HepG2 (cell line): ENCODE results near the genes SOCS1, PRM3 and SNN.

DNA sequence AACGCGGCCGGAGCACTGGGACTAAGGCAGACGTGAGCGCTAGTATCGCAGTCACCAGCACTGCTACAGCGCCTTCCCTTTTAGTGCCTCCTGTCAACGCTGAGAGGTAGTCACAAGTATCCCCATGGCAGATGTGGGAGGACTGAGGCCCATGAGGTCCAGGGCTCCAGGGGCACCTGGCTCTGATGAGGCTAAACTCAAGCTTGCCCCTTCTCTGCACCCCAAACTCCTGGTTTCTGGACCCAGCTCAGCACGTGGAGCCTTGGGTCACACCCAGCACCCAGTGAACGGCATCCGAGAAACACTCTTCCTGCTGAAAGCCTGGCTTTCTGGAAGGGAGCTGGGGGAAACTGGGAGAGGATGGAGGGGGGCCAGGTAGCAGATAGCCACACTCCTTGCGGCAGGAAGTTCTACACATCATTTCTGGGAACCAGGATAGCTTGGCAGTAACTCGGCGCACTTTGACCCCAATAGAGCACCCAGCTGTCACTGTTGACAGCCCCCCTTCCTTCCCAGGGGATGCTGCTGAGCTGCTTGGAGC, 50.5 kb downstream of the SOCS1 start:
- RRBS, 2 experiments = no CpG with 5 or more reads among the region's 14 CpGs
CAGE:
- cytosol, long polyA minus RNA = no peak
- cytosol, long polyA plus RNA = no peak
- long polyA plus RNA = no peak
- nucleus, long polyA minus RNA = no peak
- nucleus, long polyA plus RNA = no peak

- RRBS, 2 experiments = no CpG with 5 or more reads among the region's 20 CpGs
CAGE:
- cytosol, long polyA minus RNA = no peak
- cytosol, long polyA plus RNA = no peak
- long polyA plus RNA = no peak
- nucleus, long polyA minus RNA = no peak
- nucleus, long polyA plus RNA = no peak
Measured at GRCh38 chr16:11224061-11224717, 31.8 kb downstream of the SOCS1 start.

- RRBS, 2 experiments = no CpG with 5 or more reads among the region's 3 CpGs
CAGE:
- cytosol, long polyA minus RNA = no peak
- cytosol, long polyA plus RNA = no peak
- long polyA plus RNA = no peak
- nucleus, long polyA minus RNA = no peak
- nucleus, long polyA plus RNA = no peak
Measured at GRCh38 chr16:11238441-11238665, 17.7 kb downstream of the SOCS1 start.

DNA sequence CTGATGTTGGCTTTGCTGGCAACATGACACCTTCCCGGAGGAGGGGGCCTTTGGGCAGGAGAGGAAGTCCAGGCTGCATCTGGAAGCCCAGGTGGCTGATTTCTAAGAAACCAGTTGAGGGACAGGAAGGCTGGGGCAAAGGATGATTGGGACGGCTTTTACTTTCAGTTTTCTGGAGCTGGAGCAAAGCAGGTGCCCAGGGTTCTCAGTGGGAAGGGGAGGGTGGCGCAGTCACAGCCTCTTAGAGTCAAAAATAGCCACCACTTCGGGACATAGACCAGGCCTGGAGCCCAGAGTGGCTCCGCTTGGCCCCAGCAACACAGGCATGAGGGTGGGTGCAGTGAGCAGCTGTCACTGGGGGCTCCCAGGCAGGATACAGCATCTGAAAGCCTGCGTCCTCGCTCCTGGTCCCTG, 15.2 kb downstream of the SOCS1 start:
- RRBS, 2 experiments = no CpG with 5 or more reads among the region's 7 CpGs
CAGE:
- cytosol, long polyA minus RNA = no peak
- cytosol, long polyA plus RNA = no peak
- long polyA plus RNA = no peak
- nucleus, long polyA minus RNA = no peak
- nucleus, long polyA plus RNA = no peak

- RRBS, 2 experiments = 19 to 30% methylated on average over 12 to 15 of the region's 53 CpGs
CAGE:
- cytosol, long polyA minus RNA = no peak
- cytosol, long polyA plus RNA = no peak
- long polyA plus RNA = no peak
- nucleus, long polyA minus RNA = no peak
- nucleus, long polyA plus RNA = no peak
Measured at GRCh38 chr16:11255196-11255601, 805 bp downstream of the SOCS1 start.

GRCh38 chr16:11256036-11257244, at the start of gene SOCS1:
Gene SOCS1, minus strand, starts transcription at chr16:11256204.
- RRBS, 2 experiments = 1 to 2% methylated on average over 45 to 54 of the region's 101 CpGs
CAGE:
- cytosol, long polyA minus RNA = no peak
- cytosol, long polyA plus RNA = no peak
- long polyA plus RNA = no peak
- nucleus, long polyA minus RNA = no peak
- nucleus, long polyA plus RNA = no peak

GRCh38 chr16:11273562-11274123, at the start of gene PRM3:
Gene PRM3, minus strand, starts transcription at chr16:11273629.
- RRBS, 2 experiments = no CpG with 5 or more reads among the region's 7 CpGs
CAGE:
- cytosol, long polyA minus RNA = no peak
- cytosol, long polyA plus RNA = no peak
- long polyA plus RNA = no peak
- nucleus, long polyA minus RNA = no peak
- nucleus, long polyA plus RNA = no peak

GRCh38 chr16:11311670-11312062, 30.5 kb upstream of the PRM1 start:
- RRBS, 2 experiments = no CpG with 5 or more reads among the region's 3 CpGs
CAGE:
- cytosol, long polyA minus RNA = no peak
- cytosol, long polyA plus RNA = no peak
- long polyA plus RNA = no peak
- nucleus, long polyA minus RNA = no peak
- nucleus, long polyA plus RNA = no peak

DNA sequence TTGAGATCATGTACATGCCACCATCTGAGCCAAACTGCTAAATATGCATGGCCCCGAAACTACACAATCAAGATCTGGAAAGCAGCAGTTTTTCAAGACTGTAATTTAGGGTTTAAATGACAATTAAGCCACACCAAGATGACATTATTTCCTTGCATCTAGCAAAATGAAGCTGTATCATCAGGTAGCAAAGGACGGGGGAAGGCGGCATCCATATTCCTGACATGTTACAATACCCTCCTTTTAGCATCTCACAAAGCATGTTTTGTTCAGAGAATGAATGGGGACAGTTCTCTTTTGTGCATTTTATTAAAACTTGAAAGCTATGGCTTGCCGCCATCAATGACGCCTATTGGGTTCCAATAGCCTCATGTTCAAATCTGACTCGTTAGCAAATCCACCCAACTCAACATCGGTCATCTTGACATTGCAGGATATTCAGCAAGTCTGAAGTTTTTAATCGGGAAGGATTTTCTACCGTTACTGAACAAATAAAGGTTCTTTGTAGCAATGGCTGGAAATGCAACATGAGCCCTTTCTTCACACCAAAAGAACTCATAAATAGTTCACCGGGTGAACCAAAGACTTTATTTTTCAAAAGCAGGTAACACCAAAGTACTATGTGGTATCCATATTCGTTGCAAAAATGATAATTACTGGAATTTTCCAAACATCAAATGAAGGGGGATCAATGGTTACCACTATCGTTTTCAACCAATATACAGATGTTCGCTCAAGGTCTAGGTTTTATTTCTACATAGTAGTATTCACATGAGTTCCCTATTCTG, 20.6 kb upstream of the ENSG00000188897 start:
- RRBS, 2 experiments = no CpG with 5 or more reads among the region's 13 CpGs
CAGE:
- cytosol, long polyA minus RNA = no peak
- cytosol, long polyA plus RNA = no peak
- long polyA plus RNA = no peak
- nucleus, long polyA minus RNA = no peak
- nucleus, long polyA plus RNA = no peak

DNA sequence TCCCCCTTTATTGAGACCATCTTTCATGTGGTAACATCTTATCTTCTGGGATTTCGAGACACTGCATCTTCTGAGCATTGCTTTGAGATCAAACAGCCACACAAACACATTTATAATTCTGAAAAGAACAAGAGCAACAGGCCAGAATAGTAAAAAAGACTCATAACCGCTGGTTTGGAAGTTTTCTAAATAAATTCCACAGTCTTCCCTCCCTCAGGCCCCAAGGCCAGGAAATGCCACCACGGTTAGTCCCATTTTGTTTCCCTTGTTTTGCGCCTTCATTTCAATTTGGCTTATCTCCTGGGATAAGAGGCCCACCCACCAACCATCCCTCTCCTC, 25.3 kb downstream of the LITAF start:
- RRBS, 2 experiments = no CpG with 5 or more reads among the region's 4 CpGs
CAGE:
- cytosol, long polyA minus RNA = no peak
- cytosol, long polyA plus RNA = no peak
- long polyA plus RNA = no peak
- nucleus, long polyA minus RNA = no peak
- nucleus, long polyA plus RNA = no peak

- RRBS, 2 experiments = no CpG with 5 or more reads among the region's 10 CpGs
CAGE:
- cytosol, long polyA minus RNA = no peak
- cytosol, long polyA plus RNA = no peak
- long polyA plus RNA = no peak
- nucleus, long polyA minus RNA = no peak
- nucleus, long polyA plus RNA = no peak
Measured at GRCh38 chr16:11584440-11585075, 2.2 kb downstream of the LITAF start.

GRCh38 chr16:11612046-11613067, 25.6 kb upstream of the LITAF start:
- RRBS, 2 experiments = no CpG with 5 or more reads among the region's 22 CpGs
CAGE:
- cytosol, long polyA minus RNA = no peak
- cytosol, long polyA plus RNA = no peak
- long polyA plus RNA = no peak
- nucleus, long polyA minus RNA = no peak
- nucleus, long polyA plus RNA = no peak

DNA sequence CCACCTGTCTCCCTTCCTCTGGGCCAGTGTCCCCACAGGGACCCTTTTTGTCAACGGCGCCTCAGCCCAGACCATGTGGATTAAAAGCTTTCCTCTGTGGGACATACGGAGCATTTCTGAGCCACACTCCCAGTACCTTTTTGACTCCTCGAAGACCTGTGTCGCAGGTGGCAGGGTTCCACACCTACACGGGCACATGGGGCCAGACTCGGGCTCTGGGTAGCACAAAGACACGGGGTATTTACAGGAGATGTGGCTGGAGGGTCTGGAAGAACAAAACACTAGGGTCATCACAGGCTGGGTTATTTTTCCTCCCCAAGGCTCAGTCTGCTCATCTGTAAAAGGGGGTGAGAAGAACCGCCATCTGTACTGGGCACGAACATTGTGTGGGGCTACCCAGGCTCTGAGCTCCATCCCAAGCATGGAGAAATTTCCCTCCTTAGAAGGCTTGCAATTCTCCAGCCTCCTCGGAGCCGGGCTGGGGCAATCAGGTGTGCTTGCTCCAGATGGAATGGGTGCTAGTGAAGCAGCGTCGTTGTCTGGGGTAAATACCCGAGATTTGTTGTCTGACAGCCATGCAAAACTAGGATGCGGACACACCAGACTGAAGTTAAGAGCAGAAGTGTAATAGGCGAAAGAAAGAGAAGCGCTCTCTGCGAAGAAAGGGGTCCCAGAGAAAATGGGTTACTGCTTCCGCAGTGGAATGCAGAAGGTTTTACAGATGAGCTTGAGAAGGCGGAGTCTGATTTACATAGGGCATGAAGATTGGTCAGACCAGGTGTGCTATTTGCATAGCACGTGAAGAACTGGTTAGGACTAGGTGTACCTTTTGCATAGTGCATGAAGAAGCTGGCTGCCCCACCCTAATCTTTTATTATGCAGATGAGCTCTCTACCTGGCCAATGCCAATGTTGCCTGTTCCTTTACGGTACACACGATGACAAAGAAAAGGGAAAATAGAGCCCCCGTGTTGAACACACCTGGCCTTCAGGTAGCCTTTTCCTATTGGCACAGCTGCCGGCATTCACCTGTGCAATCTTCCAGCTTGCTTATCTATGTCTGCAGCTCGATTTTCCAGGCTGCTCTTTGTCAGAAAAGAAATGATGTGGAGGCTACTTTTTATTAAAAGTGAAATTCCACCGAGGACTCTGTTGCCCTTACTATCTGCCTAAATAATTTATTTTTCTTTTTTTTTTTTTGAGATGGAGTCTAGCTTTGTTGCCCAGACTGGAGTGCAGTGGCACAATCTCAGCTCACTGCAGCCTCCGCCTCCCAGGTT, 32.1 kb upstream of the SNN start:
- RRBS, 2 experiments = no CpG with 5 or more reads among the region's 29 CpGs
CAGE:
- cytosol, long polyA minus RNA = no peak
- cytosol, long polyA plus RNA = no peak
- long polyA plus RNA = no peak
- nucleus, long polyA minus RNA = no peak
- nucleus, long polyA plus RNA = no peak

GRCh38 chr16:11667776-11668584, at the start of gene SNN:
Gene SNN, plus strand, starts transcription at chr16:11668455.
- RRBS, 2 experiments = 10 to 13% methylated on average over 32 to 40 of the region's 89 CpGs
CAGE:
- cytosol, long polyA minus RNA = start-site peak on the plus strand at chr16:11668429-11668522, 8 reads
- cytosol, long polyA plus RNA = no peak
- long polyA plus RNA = start-site peak on the plus strand at chr16:11668412-11668518, 23 and 25 reads in 2 replicates
- nucleus, long polyA minus RNA = no peak
- nucleus, long polyA plus RNA = no peak

- RRBS, 2 experiments = no CpG with 5 or more reads among the region's 4 CpGs
CAGE:
- cytosol, long polyA minus RNA = no peak
- cytosol, long polyA plus RNA = no peak
- long polyA plus RNA = no peak
- nucleus, long polyA minus RNA = no peak
- nucleus, long polyA plus RNA = no peak
Measured at GRCh38 chr16:11697779-11698027, 29.4 kb downstream of the SNN start.

DNA sequence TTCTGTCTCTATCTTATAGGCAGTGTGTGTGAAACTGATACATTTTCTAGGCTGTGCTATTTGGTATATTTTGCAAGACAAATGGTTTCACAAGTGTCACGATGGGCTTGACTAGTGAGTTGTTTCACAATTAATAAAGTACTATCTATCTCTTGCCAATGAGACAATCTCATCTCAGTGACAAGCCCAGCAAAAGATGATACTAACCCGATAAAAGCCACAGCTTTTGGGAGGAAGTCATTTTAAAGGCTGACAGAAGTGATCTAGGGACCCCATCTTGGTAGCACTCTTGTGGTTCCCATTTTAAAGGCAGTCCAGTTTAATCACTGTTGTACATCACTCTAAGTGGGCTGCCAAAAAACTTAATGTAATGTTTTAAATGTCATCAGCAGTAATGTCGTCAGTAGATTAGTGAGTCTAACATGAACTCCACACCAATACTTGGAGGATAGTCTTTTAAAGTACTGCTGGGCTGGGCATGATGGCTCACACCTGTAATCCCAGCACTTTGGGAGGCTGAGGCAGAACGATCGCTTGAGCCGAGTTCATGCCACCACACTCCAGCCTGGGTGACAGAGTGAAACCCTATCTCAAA, 14.4 kb downstream of the TXNDC11 start:
- RRBS, 2 experiments = no CpG with 5 or more reads among the region's 6 CpGs
CAGE:
- cytosol, long polyA minus RNA = no peak
- cytosol, long polyA plus RNA = no peak
- long polyA plus RNA = no peak
- nucleus, long polyA minus RNA = no peak
- nucleus, long polyA plus RNA = no peak

DNA sequence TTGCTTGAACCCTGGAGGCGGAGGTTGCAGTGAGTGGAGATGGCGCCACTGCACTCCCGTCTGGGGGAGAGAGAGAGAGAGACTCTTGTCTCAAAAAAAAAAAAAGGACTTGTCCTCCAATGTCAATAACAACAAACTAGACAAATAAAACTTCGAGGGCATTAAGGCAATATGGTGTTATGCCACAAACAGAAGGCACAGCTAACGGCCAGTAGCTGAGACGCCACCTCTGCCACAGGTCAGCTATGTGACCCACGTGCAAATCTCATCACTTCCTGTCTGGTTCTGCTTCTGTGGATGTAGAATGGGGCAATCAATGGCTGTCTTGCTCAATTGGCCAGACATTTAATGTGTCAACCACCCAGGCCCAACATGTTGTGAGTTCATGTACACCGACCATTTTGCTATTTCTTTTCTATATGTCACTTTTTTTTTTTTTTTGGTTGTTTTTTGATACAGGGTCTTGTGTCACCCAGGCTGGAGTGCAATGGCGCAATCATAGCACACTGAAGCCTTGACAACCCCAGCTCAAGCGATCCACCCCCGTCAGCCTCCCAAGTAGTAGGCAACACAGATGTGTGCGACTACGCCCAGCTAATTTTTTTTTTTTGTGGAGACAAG, 923 bp upstream of the TXNDC11 start:
- RRBS, 2 experiments = no CpG with 5 or more reads among the region's 13 CpGs
CAGE:
- cytosol, long polyA minus RNA = start-site peak on the minus strand centred at position 245 of the sequence, 28 bp wide, 7 reads
- cytosol, long polyA plus RNA = no peak
- long polyA plus RNA = no peak
- nucleus, long polyA minus RNA = no peak
- nucleus, long polyA plus RNA = no peak

DNA sequence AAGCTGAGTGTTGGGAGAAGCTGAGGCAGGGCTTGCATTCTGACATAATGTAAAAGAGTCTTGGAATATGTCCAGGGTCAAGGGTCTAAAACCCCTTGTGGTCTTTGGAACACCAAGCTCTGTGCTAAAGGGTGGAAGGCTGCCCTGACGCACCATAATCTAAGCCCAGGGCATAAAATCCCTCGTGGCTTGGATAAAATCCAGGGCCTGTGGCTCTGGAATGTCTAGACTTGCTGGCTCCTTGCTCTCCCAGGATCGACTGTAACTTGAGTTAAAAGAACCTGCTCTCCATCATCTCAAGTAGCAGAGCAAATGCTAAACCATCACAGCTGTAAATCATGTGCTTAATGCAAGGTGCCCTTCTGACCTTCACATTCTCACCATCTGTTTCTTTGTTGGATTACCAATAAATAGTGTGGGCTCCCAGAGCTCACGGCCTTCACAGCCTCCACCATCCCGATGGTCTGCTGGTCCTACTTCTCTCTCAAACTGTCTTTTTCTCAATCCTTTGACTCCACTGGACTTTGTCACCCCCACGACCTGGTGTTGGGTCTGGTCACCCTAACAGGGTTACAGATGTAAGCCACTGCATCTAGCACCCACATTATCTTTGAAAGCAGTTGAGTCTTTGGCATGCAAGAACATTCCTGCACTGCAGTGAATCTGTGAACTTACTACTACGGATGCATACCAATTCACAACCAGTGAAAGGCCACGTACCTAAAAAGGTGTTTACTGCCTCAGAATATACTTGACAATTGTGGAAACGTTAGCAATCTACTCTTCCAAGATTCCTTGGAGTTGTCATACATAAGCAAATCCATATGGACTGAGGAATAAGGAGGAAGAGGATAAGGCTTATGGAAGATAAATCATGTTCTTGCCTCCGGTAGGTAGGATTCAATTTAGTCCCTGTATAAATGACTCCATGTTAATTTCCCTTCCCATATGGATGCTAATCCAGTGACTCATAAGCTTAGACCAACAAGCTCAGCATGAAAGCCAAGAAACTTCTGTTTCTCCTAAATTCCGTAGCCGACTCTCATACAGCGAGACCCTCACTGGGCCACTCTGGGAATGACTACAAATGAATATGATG, 15.2 kb downstream of the RSL1D1 start:
- RRBS, 2 experiments = no CpG with 5 or more reads among the region's 13 CpGs
CAGE:
- cytosol, long polyA minus RNA = no peak
- cytosol, long polyA plus RNA = no peak
- long polyA plus RNA = no peak
- nucleus, long polyA minus RNA = no peak
- nucleus, long polyA plus RNA = no peak

- RRBS, 2 experiments = no CpG with 5 or more reads among the region's 6 CpGs
CAGE:
- cytosol, long polyA minus RNA = no peak
- cytosol, long polyA plus RNA = no peak
- long polyA plus RNA = no peak
- nucleus, long polyA minus RNA = no peak
- nucleus, long polyA plus RNA = no peak
Measured at GRCh38 chr16:11890779-11891300, 24.9 kb downstream of the GSPT1 start.

- RRBS, 2 experiments = no CpG with 5 or more reads among the region's 1 CpG
CAGE:
- cytosol, long polyA minus RNA = no peak
- cytosol, long polyA plus RNA = no peak
- long polyA plus RNA = no peak
- nucleus, long polyA minus RNA = no peak
- nucleus, long polyA plus RNA = no peak
Measured at GRCh38 chr16:11897765-11898190, 18.0 kb downstream of the GSPT1 start.